Fallopian tube (tissue), 1 donor: Measurements from ENCODE around the genes SLC7A9 and LRP3.

- PRO-cap, result no peak
Measured at GRCh38 chr19:30564532-30565077, 192.4 kb downstream of the ZNF536 start.

DNA sequence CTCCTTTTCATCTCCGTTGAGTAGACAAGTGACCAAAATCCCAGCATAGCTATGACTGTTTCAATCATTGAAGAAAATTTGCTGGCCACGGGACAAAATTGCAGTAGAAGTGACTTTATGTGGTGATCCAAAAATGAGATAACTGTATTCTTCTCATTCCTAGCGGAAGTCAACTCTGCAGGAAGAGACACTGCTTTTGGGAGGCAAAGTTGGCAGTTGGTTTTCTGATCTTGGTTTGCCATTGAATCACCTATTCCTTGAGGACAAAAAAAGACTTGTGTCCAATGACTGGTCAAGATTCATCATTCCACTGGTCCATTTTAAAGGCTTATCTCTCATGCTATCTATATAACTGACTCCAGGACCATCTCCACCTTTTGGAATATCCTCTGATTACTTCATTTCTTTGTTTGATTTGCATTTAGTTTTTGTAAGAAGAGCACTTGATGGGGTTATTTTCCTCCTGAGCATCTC, 454.3 kb downstream of the ZNF536 start:
- PRO-cap, result no peak

DNA sequence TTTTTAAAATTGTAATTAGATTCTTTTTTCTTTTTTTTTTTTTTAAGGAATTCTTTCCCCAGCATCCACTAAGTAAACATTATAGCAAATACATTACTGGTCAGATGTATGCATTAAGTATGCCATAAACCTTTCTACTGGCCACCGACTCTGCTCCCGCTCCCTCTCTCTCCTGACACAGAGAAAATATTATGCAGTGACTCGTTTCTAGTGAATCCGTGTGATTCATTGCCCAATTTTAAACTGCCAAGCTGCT, 368.7 kb upstream of the TSHZ3 start:
- PRO-cap, result no peak

GRCh38 chr19:32693226-32694050, 1.8 kb downstream of the NUDT19 start:
- PRO-cap, result unidirectional peak, minus-strand start at chr19:32693527

- PRO-cap, result no peak
Measured at GRCh38 chr19:32869488-32870042, at the start of gene SLC7A9. Gene SLC7A9 (minus strand): TSS chr19:32869767.

GRCh38 chr19:32933469-32934399, 38.0 kb downstream of the CEP89 start:
- PRO-cap, result no peak

GRCh38 chr19:33024434-33024863, 40.2 kb downstream of the RHPN2 start:
- PRO-cap, result no peak

GRCh38 chr19:33048752-33049767, 15.6 kb downstream of the RHPN2 start:
- PRO-cap, result no peak

DNA sequence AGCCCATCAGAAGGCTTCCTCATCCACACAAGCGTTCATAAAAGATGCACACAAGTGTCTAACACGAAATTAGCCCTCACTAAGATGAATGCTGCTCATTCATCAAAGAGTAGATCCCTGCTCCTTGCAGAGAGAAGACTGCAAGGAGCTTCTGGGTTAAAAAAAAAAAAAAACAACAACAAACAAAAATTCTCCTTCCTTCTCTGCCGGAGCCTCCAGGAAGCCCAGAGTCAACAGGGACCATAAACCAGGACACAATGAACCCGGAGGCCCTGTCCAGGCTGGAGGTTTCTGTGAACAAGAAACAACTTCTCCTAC, 9.2 kb downstream of the RHPN2 start:
- PRO-cap, result unidirectional peak, plus-strand start at position 227 of the sequence

- PRO-cap, result unidirectional peak, plus-strand start at chr19:33194245
Measured at GRCh38 chr19:33193735-33194918, at the start of gene LRP3. Gene LRP3 (plus strand): TSS chr19:33194330.

DNA sequence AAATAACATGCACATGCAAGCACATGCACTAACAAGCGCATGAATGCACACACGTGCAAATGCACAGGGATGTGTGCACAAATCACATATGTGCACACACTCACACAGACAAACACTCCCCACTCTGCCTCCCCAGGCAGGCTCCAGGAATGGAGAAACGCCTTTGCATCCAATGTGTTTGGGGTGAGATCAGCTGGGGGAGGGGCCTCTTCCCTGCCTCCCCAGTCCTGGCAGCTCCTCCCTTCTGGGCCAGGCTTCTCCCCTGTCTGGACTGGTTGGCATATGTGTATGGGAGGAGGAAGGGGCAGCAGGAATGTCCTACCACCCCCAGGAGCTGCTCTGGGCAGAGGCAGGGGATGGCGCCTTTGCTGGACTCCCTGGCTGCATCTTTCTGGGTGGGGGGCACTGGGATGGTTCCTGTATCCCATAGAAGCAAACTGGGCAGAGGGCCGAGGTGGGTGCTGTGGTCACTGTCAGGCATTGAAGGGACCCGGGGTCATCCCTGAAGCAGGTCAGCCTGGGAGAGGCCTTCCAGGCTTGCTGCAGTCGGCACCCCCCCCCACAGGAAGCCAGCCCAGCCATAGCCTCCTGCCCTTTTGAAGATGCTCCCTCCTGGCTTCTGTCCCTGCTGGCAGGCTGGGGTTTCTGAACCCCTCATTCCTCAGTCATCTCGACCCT, 21.1 kb upstream of the SLC7A10 start:
- PRO-cap, result no peak

DNA sequence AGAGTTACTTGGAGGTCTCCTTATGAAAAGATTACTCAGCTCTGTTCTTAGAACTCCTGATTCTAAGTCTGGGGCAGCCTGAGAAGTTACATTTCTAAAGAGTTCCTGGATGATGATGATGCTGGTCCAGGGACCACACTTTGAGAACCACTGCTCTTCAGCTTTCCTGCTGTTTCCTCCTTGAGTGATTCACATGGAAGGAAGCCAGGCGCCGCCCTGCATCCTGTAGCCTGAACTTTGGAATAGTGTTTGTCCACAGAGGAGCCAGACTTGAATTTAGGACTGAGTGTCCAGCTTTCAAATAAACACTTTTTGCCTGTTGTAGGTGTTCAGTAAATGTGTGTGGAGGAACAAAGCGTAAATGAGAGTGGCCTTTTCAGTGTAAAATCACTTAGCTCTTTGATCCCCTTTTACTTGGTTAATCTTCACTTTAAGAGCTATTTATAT, 3.0 kb downstream of the CEBPG start:
- PRO-cap, result no peak

DNA sequence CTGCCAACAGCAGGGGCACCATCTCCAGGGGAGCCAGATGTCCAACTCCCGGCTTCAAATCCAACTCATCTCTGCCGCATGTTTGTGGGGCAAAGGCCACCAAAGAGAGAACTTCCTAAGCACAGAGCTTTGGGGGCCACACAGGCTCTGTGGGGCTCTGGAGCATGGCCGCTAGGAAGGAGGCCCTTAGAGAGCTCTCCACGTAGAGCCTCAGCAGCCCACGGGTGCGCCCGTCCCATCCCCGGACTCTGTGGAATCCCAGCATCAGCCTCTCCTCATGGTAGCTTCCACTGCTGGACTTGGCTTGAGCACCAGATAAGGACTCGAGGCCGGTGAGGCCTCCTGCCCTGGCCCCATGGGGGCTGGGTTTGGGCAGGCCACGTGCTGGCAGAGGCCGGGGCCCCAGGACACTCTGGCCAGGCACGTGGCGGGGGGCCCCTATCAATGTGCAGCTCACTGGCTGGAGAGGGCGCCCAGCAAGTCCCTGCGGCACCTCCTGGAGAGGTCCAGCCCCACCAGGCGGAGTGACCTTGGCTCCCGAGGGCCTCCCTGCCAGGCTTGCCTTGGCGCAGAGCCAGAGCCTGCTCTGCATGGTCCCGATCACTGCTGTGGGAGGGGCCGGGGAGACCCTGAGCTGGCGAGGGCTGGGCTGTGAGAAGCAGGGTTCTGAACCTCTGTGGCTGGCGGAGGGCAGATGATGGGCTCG, 18.8 kb downstream of the CEBPG start:
- PRO-cap, result no peak

- PRO-cap, result no peak
Measured at GRCh38 chr19:33394877-33395417, 21.4 kb downstream of the CEBPG start.

DNA sequence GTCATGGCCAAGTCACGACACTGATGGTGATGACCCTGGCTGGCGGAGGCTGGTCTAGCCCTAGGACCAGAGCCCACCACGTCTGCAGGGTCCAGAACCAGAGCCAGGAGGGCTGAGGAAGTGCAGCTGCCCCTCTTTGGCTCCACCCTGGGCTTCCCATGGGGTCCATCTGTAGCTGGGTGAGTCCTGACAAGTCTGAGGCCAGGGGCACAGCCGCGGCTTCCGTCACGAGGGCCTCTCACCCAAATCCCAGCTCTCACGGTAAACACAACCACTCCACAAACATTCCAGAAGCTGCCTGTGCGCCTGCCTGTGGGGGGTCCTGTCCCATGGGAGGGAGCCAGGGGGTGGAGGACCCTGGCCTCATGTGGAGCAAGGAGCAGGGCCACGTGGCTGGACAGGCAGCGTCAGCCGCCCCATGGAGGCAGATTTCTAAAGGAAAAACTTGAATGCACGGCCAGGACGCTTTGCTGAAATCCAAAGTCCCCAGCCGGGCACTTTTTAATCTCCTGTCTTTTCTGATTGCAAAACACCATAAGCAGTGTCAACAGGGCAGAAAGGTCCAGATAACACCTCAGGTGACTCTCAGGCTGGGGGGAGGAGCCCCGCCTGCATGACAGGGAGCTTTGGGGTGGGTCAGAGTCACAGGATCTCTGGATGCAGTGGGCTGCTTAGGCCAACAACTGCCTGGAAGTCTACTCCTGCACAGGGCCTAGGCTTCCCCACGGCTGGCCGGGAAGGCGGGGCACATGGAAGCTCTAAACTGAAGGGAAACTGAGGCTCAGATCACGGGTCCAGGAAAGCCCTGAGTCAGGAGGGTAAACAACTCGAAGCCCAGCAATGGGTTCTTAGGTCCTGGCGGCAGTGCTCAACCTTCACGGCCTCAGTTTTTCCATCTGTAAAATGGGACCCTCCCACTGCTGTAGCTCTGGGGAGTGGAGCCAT, 30.0 kb downstream of the CEBPG start:
- PRO-cap, result no peak

GRCh38 chr19:33506554-33507091, 15.0 kb downstream of the PEPD start:
- PRO-cap, result no peak

GRCh38 chr19:33519929-33520616, 1.5 kb downstream of the PEPD start:
- PRO-cap, result no peak

DNA sequence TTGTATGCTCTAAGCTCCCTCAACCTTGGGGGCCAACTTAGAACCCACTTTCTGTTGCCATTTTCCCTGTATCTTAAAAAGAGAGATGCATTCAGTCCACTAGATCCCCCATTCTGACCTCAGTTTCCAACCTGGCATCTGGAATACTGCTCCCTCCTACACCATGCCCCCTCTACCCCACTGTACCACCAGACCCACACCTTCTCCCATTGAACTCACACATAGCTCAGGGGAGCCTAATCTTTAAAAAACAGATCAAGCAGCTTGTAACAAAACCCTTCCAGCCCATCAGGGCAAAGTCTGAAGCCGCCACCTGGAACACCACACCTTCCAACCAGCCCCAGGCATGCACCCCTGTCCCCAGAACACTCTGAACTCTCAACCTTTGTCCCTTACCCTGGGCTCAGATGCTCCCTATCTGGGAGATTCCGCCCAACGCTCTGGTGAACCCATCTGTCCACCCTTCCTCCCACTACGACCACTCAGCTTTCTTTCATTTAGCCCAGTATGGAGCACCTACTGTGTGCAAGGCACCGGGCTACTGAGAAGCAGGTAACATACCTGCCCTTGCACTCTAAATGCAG, 882 bp downstream of the PEPD start:
- PRO-cap, result no peak

DNA sequence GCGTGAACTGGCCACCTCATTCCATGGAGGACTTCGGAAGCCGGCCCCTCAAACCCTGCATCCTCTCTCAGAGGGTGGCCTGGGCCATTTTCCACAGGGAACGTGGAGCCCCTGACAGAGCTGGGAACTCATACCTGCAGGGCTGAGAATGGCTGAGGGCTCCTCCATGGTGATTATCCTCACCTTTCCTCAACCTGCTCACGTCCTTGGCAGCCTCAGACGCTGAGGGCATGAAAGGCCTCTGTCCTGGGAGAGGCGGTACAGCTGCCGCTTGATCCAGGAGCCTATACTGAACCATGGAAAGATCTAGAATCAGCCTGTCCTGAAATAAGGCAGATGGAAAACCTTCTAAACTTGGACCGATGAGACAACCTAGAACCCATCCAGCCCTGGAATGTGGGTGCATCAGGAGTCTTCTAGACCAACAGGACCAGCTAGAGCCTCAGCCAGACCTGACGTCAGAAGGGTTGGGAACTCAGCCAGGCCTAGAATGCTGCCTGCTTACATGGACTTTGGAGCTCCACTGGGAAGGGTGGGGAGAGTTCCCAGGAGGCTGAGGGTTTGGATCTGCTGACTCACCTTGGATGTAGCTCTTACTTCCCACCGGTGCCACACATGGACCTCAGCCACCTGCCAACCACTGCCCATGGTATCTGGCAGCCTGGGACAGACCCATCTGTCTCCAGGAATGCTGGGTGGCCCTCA, 7.4 kb downstream of the KCTD15 start:
- PRO-cap, result no peak

DNA sequence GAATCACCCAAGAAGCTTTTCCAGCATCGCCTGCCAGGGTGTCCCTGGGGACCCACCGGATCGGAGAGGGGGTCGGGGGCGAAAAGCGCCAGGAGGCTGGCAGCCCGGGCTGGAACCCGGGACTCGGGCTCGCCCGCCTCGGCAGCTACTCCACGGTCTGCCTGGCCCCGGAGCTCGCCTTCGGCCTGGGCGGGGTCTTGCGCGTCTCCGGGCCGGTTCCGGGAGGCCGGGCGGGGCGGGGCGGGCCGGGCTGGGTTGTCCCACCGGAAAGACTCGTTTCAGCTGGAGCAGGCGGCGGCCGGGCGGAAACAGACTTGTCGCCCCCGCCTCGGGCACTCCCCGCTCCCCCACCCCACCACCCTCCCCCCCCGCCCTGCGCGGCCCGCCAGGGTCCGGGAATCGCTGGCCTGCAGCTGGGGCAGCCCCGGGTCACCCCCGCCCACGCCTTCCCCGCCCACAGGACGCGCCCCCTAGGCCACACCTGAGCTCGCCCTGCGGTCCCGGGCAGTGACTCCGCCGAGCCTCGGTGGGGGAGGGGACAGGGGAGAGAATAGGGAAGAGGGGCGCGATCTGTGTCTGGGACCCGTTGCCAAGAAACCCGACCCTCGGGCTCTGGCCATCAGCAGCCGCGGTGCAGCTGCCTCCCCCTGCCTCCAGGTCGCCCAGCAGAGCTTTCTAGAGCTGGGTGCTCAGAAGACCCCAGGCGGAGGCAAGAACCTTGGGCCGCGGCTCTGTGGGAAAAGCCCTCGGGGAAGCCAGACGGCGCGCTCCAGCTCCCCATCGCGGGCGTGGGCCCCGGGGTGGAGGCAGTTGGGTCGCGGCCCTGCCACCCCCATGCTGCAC, 109.4 kb downstream of the KCTD15 start:
- PRO-cap, result bidirectional peak, plus-strand start at position 281 of the sequence, minus-strand start at position 159 of the sequence